A549 (cell line): ENCODE results near the genes CCL15, CCL3, TBC1D3B, TBC1D3I and GGNBP2.

- PRO-cap: no peak
CAGE:
- cytosol, long polyA plus RNA: no peak
- long polyA plus RNA: no peak
- nucleus, long polyA plus RNA: no peak
Observed at GRCh38 chr17:34637326-34637735, 57.9 kb downstream of the TMEM132E start.

DNA sequence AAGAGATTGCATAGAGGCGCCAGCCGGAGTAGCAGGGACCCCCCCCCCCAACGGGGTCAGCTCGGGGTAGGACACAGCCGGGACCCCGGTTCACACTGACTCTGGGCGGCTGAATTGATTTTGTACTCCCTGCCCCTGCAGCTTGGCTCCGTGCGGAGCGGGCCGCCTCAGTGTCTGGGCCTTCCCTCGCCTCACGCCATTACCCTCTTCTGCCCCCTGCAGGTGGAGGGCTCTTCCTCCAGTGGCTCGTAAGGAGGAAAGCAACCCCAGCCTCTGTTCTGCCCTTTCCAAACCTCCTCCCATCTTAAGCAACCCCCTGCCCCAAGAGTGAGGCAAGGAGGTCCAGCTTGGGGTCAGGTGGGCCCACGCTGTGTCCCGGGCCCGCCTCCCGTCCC is 58.8 kb downstream of the TMEM132E start:
- PRO-cap: no peak
CAGE:
- cytosol, long polyA plus RNA: no peak
- long polyA plus RNA: no peak
- nucleus, long polyA plus RNA: no peak

- PRO-cap: no peak
CAGE:
- cytosol, long polyA plus RNA: no peak
- long polyA plus RNA: no peak
- nucleus, long polyA plus RNA: no peak
Observed at GRCh38 chr17:34731985-34732363, 152.6 kb downstream of the TMEM132E start.

DNA sequence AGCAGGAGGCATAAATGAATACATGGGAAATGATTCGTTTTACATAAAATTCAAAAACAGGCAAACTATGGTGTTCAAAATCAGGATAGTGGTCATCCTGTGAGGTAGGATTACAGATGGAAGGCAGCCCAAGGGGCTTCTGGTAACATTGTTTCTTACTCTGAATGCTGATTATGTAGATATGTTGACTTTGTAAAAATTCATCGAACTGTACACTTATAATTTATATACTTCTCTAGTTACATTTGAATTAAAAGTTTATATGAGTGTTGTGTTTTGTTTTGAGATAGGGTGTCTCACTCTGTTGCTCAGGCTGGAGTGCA is 24.9 kb downstream of the RFFL start:
- PRO-cap: no peak
CAGE:
- cytosol, long polyA plus RNA: no peak
- long polyA plus RNA: no peak
- nucleus, long polyA plus RNA: no peak

DNA sequence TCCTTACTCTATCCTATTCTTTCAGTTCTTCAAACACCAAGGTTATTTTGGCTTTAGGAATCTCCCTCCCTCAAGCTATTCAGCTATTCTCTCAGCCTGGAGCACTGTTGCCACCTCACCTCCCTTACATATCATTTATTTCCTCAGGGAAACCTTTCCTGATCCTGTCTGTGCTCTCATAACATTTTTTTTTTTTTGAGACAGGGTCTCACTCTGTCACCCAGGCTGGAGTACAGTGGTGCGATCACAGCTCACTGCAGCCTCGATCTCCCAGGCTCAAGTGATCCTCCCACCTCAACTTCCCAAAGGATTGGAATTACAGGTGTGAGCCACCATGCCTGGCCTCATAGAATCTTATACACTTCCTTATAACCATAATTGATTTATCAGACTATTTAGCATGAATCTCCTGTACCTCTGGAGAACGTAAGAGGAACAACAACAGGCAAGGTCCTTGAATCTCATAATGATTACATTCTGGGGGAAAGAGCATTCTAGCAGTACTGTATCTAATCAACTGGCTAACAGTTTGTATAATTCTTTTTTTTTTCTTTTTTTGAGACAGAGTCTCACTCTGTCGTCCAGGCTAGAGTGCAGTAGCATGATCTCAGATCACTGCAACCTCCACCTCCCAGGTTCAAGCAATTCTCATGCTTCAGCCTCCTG is 18.7 kb downstream of the RFFL start:
- PRO-cap: no peak
CAGE:
- cytosol, long polyA plus RNA: no peak
- long polyA plus RNA: no peak
- nucleus, long polyA plus RNA: no peak

DNA sequence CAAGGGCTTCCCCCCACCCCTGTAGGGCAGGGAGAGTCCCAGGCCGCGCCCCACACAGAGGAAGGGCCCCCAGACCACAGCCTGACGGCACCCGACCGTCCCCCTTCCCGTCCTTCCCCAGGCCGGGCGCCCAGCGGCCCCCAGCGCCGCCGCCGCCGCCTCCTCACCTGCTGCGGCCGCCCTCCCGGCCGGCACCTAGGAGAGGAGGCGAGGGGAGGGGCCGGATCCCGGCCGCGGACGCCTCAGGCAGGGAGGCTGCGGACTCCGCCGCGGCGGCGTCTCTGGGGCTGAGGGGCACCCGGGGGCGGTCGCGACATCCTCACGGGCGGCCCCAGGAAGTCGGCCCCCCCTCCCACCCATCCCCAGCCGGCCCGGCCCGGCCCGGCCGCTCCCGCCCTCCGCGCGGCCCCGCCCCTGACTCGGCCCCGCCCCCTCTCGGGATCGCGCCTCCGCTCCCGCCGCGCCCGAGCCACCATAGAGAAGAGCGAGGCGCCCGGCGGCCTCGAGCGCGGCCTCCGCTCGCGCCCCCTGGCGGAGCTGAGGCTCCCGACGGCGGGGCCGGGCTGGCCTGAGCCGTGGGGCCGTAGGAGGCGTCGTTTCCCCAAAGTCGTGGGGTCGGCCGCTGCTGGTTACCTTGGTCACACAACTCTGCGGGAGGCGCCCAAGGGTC is 25.6 kb upstream of the RFFL start:
- PRO-cap: no peak
CAGE:
- cytosol, long polyA plus RNA: start-site peak on the minus strand centred at position 306 of the sequence, 98 bp wide, 444 and 400 reads in 2 replicates
- long polyA plus RNA: start-site peak on the minus strand centred at position 309 of the sequence, 92 bp wide, 82 and 56 reads in 2 replicates
- nucleus, long polyA plus RNA: start-site peak on the minus strand centred at position 289 of the sequence, 53 bp wide, 125 and 521 reads in 2 replicates

DNA sequence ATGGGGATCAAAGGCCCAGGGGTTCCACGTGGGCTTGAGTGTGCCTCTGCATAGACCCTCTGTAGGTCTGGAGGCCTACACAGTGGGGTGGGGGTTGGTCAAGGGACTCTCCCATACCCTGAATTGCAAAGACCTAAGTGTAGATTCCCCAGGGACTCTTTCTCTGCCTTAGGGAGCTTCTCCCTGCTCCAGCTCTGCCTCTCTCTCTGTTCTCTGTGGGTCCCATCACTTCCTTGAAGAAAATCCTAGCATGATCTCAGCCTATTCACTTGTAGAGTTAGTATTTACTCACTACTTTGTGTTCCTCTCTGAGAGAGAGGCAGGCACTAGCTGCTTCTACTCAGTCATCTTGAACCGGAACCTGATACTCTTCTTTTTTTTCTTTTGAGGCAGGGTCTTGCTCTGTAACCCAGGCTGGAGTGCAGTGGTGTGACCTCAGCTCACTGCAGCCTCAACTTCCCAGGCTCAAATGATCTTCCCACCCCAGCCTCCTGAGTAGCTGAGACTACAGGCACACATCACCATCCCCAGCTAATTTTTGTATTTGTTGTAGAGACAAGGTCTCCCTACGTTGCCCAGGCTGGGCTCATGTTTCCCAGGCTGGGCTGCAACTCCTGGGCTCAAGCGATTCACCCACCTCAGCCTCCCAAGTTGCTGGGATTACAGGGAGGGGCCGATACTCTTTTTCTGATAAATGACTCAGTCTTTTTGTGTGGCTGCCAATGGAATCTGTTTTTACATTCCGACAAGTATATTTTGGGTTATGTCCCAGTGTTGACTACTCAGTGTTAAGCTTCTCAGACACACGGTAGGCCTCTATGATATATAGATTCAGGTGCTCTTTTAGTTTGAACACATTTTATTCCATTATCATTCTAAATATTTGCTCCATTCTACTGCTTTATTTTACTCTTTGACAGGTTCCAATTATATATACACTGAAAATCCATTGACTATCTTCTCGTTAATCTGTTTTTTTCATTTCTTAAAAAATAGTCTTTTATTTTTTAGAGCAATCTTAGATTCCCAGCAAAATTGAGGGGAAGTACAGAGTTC is 58.3 kb downstream of the SLFN11 start:
- PRO-cap: no peak
CAGE:
- cytosol, long polyA plus RNA: no peak
- long polyA plus RNA: no peak
- nucleus, long polyA plus RNA: no peak

GRCh38 chr17:35346257-35346792 is 27.1 kb downstream of the SLFN11 start:
- PRO-cap: no peak
CAGE:
- cytosol, long polyA plus RNA: no peak
- long polyA plus RNA: no peak
- nucleus, long polyA plus RNA: no peak

DNA sequence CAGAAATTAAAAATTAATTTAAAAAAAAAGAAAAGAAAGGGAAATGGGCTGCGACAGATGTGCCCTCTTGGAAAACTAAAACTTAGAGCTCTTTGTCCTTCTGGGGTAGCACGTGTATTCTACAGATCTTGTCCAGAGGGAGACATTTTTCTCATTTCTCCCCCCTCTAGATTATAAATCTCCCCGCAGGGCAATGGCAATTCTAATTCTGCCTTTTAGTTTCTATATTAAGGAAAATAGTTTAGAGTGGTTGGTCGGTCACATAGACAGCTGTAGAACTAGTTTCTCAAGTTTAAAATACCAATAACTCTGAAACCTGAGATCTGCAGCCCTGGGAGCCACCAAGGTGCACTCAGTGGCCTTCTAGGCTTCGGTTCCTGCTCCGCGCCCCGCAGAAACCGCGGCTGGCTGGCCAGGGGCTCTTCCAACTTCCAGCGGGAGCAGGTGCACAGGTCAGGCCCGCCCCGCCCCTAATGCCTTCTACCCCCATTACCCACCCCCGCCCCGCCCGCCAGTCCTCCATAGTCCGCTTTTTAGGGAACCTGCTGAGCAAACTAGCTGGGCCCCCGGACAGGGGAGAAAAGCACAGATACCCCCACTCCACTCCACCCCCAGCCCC is 536 bp downstream of the SLFN11 start:
- PRO-cap: no peak
CAGE:
- cytosol, long polyA plus RNA: no peak
- long polyA plus RNA: no peak
- nucleus, long polyA plus RNA: no peak

DNA sequence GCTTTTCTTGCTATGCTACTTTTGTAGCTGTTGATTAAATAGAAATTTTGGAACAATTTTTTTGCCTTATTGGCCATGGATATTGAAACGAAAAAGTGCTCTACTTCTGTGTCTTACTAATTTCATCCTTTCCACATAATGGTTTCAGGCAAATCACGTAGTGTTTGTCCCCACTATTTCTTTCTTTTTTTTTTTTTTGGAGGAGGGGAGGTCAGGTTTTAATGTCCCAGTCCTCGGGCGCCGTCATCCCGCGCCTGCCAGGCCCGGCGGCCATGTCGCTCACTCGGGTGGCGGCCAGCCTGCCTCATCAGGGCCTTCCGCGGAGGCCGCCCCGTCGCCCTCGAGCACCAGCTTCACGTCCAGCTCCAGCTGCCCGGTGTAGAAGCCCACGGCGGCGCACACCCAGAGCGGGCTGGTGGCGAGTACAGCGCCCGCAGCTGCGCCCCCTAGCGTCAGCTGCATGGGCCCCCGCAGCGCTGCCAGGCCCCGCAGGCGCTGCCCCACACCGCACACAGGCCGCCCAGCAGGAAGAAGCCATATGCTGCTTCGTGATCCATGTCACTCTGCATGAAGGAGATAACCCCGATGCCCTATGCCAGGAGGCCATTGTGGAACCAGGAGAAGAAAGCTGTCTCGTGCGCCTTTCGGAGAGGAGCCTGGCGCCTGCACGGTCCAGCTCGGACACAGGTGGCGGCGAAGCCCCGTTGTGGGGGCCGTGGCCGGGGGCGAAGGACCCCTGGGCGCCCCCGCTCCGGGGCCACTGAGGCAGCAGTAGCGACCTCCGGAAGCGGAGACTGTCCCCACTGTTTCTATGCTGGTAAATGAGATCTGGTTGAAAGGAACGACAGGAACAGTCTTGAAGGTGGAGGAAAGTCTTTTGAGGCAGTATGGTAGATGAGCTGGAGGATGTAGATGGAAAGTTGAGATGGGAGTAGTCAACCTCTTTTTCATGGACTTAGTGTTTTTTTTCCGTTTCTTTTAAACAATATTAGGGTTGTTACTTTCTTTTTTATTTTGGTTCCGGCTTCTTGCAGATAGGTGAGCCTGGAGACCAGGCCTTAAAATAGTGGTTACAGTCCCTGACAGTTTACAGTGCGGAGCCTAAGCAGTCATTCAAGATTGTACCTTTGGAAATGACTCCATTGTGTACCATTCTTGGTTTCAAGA is 9.6 kb downstream of the AP2B1 start:
- PRO-cap: no peak
CAGE:
- cytosol, long polyA plus RNA: no peak
- long polyA plus RNA: no peak
- nucleus, long polyA plus RNA: no peak

DNA sequence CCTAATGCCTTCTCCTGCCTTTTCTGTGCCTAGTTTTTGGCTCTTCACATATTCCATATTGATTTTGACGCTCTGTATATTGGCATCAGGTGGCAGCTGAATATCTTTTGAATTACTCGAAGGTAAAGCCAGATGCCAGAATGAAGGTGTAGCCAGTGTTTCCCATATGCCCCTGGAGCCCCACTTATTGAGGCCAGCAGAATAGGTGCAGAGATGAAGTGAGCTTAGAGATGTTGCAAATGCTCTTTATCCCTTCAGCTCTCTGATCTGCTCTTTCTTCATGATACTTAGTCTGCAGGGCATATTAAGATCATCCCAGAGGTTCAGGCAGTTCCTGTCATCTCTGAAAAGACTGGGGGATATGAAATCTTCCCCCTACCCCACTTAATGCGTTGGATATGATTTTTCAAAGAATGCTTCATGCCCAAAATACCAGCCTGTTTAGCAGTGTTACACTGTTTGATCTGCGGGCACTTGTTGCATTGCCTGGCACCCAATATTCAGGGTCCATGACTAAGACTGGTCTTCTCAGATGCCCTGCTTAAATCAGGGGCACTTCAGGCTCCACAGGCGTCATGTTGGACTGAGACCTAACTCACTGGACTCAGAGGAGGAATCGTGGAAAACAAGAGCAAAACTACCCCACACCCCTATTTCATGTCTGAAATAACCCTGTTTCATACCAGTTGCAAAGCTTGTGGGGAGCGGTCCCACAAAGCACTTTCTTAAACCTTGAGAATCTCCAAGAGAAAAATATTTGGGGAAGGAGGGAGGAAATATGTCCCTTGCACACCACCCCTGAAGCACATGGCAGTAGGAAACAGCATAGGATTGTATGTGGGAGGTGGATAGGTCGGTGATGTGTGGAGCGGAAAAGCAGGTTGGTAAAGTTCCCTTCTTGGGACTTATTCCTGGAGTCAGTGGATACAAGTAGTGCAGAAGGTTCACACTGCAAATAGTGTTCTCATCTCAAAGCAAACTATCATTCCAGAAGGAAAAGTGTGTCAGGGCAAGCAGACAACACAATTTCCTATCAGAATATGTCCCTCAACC is 6.3 kb upstream of the RASL10B start:
- PRO-cap: no peak
CAGE:
- cytosol, long polyA plus RNA: no peak
- long polyA plus RNA: no peak
- nucleus, long polyA plus RNA: no peak

DNA sequence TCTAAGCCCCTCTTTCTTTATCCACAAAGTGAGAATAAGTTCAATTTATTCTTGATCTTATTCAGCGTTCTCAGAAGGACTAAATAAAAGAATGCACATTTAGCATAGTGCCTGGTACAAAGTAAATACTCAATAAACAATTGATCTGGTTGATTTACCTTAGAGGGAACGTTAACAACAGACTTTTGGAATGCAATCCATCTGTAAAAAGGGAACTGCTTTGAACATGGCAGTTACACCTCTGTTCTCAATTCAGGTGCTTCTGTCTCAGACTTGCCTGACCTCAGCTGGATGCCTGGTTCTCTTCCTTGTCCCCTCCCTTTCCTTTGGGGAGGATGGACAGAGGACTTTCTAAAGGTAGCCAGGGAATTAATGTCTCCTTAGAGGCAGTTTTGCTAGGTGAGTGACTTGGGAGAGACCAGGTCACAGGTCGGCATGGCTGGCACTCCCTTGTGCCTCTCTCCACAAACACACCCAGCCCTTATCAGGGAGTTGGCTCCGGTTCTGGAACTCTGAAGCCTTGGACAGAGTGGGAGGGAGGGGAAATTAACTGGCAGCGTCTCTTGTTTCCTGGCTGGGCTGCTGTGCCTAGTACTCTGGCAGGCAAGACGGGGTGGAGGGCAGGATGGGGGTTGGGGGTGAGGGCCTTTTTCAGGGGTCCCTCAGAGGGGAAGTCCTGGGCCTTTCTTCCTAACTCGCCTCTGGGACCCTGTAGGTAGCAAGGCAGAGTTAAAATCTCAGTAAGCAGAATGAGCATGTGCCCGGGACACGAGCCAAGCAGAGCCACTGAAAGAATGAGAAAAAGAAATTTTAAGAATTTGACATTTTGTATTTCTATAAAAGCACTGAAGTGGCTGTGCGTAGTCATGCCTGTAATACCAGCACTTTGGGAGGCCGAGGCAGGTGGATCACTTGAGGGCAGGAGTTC is 12.0 kb downstream of the MMP28 start:
- PRO-cap: bidirectional peak, plus-strand start at position 525 of the sequence, minus-strand start at position 447 of the sequence
CAGE:
- cytosol, long polyA plus RNA: no peak
- long polyA plus RNA: no peak
- nucleus, long polyA plus RNA: no peak

DNA sequence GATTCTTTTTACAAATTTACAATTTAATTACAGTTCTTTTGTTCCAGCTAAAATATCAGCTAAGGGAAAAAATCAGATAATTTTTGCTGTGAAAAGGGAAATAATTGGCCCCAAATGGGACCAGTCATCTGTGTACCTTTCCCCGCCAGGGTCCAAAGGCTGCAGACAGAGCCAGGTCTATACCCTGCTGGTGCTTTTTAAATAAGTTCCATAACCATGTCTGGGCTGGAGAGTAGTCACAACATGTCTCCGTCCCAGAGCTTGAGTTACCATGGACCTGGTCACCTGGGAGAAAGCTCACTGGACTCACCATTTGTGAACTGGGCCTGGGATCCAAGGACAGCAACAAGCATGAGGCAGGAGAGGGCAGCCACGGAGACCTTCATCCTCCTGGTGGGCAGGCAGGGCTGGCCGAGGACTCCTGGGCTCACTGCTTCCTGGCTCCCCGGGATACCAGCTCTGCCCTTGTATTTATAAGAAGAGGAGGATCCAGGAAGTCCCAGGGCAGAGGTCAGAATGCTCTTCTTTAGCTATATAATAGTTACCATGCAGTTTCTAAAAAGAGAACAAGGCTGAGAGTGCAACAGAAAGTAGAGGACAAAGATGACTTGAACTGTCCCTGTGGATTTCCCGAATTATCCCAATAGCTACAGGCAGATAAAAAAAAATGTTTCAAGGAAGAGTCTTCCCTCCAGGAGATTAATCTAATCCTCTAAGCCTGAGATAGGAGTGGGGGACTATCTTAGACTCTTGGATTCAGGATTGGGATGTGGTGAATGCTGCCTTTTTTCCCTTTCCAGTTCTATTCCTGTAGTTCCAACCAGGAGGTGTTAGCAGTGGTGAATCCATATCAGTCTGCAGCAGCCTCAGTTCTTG is at the start of gene CCL15:
Gene CCL15, minus strand, starts transcription at position 447 of the 876 bp plus-strand sequence.
- PRO-cap: no peak
CAGE:
- cytosol, long polyA plus RNA: no peak
- long polyA plus RNA: no peak
- nucleus, long polyA plus RNA: no peak

GRCh38 chr17:36089515-36090779 is at the start of gene CCL3:
Gene CCL3 (minus strand): TSS chr17:36090143.
- PRO-cap: no peak
CAGE:
- cytosol, long polyA plus RNA: no peak
- long polyA plus RNA: no peak
- nucleus, long polyA plus RNA: no peak

- PRO-cap: no peak
CAGE:
- cytosol, long polyA plus RNA: no peak
- long polyA plus RNA: no peak
- nucleus, long polyA plus RNA: no peak
Observed at GRCh38 chr17:36118745-36119475, 15.3 kb downstream of the CCL4 start.

GRCh38 chr17:36176484-36176842 is at the start of gene TBC1D3B:
Gene TBC1D3B (minus strand): TSS chr17:36176636.
- PRO-cap: no peak
CAGE:
- cytosol, long polyA plus RNA: no peak
- long polyA plus RNA: no peak
- nucleus, long polyA plus RNA: no peak

DNA sequence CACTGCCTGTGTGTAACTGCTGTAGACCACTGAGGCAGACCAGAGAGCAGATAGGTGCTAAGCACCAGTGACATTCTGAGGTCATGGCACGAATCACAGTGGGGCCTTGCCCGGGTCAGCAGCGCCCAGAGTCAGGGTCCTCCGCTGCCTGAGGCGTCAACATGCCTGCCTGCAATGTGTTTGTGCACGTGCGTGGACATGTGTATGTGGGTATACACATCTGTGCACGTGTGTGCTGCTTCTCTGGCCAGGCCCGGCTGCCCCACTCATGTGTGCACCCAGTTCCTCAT is at the start of gene TBC1D3I:
Gene TBC1D3I, minus strand, starts transcription at position 76 of the 290 bp plus-strand sequence.
- PRO-cap: no peak
CAGE:
- cytosol, long polyA plus RNA: no peak
- long polyA plus RNA: no peak
- nucleus, long polyA plus RNA: no peak

- PRO-cap: bidirectional peak, plus-strand start at chr17:36544988, minus-strand start at chr17:36544792
CAGE:
- cytosol, long polyA plus RNA: start-site peak on the plus strand at chr17:36544922-36545042, 78 and 259 reads in 2 replicates
- long polyA plus RNA: no peak
- nucleus, long polyA plus RNA: start-site peak on the plus strand at chr17:36544906-36545072, 256 and 731 reads in 2 replicates
Observed at GRCh38 chr17:36544894-36545347, at the start of gene GGNBP2. Gene GGNBP2 (plus strand): TSS chr17:36544919.

DNA sequence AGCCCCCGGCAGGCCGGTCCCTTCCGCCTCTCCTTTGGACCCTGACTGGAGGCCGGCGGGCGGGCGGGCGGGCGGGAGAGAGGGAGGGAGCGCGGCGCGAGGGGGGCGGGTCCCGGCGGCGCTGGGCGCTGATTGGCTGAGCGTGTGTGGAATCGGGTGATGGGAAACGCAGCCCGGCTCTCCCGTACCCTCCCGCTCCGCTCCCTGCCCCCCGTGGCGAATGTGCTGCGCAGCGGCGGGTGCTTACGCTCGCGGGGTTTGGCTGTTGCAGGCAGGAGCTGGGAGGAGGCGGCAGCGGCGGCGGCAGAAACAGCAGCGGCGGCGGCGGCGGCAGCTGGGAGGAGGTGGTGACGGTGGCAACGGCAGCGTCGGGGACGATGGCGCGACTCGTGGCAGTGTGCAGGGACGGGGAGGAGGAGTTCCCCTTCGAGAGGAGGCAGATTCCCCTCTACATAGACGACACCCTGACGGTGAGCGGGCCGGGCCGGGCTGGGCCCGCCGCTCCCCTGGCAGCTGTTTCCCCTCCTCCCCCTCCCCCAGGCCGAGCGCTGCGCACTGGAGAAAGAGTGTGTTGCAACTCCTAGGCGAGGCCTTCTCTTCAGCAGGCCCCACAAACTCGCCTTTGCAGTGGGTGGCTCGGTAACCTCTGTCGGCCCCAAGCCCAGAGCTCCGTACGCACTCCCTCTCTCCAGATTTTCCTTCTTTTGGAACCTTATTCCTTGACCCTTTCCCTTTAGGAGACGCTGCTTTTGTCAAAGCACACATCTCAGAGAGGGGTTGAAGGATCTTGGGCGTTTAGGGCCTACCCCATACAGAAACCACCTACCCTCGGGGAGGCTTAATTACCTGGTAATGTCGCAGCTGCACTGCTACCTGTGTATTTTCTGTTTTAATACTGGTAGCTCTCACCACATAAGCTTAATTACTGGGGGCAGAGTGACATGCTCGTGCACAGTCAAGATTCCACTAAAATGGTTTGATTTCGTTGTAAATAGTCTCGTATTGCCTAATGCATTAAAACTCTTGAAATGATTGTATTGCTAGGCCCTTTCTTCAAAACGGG is 960 bp downstream of the GGNBP2 start:
- PRO-cap: bidirectional peak, plus-strand start at position 305 of the sequence, minus-strand start at position 47 of the sequence
CAGE:
- cytosol, long polyA plus RNA: start-site peak on the plus strand centred at position 208 of the sequence, 161 bp wide, 267 and 391 reads in 2 replicates
- long polyA plus RNA: no peak
- nucleus, long polyA plus RNA: start-site peak on the plus strand centred at position 226 of the sequence, 162 bp wide, 347 and 1,049 reads in 2 replicates

DNA sequence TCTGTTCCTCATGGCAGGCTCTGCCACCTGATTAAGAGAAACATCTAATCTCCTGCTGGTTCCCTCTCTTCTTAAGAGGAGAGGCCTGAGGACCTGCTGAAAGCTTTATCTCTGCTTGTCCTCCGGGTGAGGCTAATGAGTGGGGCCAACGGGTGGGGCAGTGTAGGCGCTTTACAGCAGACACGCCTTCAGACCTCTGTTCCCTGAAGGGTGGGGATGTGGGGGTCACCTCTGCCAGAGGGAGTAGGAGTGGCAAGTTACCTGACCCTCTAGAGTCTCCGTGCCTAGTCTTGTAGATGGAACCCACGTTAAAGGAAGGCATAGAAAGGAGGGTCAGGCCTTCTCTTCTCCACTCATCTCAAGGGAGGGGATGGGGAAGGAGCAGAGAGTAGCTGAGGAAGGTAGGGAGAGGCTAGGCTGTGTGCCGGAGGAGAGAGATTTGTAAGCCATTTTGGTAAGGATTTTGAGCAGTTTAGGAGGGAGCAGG is 4.1 kb upstream of the MRM1 start:
- PRO-cap: no peak
CAGE:
- cytosol, long polyA plus RNA: no peak
- long polyA plus RNA: no peak
- nucleus, long polyA plus RNA: no peak